CD14-positive monocyte (primary cell): ENCODE data around the genes LUC7L3 and WFIKKN2.

DNA sequence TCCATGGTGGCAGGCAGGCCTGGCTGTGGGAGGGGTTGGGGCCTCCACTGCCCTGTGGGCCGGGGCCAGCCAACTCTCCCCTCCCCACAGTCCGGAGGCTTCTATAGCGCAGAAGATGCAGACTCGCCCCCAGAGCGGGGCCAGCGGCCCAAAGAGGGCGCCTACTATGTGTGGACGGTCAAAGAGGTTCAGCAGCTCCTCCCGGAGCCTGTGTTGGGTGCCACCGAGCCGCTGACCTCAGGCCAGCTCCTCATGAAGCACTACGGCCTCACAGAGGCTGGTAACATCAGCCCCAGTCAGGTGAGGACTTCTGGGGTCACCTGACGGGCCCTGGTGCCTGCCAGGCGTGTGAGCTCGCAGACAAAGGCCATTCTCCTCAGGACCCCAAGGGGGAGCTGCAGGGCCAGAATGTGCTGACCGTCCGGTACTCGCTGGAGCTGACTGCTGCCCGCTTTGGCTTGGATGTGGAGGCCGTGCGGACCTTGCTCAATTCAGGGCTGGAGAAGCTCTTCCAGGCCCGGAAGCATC, 3.7 kb downstream of the SPATA20 start:
- CAGE, long polyA plus RNA: no peak

- CAGE, long polyA plus RNA: no peak
Observed at GRCh38 chr17:50565706-50566467, 5.4 kb downstream of the CACNA1G start.

DNA sequence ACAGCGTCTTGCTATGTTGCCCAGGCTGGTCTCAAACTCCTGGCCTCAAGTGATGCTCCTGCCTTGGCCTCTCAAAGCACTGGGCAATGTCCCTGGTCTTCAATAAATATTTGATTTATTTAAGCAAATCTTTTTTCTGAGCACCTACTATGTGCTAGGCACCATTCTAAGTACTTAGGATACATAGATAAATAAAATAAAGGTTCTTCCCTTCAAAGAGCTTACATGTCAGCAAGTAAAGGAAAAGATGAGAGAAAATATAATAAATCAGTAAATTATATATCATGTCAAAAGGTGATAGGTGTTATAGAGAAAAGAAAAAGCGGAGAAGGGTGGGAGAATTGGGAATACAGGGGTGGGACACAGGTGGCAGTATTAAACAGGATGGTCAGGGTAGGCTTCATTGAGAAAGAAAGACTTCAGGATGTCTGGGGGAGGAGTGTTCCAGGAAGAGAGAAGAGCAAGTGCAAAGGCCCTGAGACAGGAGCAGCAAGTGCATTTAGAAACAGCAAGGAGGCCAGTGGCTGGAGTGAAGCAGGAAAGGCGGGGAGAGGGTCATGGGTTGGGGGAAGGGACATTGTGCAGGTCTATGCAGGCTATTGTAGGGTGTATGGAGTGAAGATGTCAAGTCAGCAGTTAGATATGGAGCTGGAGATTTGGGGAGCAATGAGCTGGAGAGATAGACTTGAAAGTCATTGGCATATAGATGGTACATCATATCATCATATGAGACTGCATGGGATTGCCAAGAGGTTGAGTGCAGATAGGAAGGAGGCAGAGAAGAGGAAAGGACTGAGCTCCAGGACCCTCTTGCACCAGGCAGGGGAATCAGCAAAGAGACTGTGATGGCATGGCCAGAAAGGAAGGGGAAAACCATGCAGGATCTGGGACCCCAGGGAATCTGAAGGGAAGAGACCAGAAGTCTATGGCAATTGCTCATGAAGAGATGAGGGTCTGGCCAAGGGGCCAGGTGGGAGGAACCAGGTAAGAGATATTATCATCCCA, 11.4 kb downstream of the ABCC3 start:
- CAGE, long polyA plus RNA: no peak

- CAGE, long polyA plus RNA: no peak
Observed at GRCh38 chr17:50676333-50676838, 31.3 kb downstream of the ANKRD40 start.

GRCh38 chr17:50718905-50720288, at the start of gene LUC7L3:
Gene LUC7L3, plus strand, starts transcription at chr17:50719603.
- CAGE, long polyA plus RNA: start-site peak on the plus strand at chr17:50719596-50719647, 1,387 and 843 reads in 2 replicates; start-site peak on the plus strand at chr17:50719767-50719828, 80 and 55 reads in 2 replicates

DNA sequence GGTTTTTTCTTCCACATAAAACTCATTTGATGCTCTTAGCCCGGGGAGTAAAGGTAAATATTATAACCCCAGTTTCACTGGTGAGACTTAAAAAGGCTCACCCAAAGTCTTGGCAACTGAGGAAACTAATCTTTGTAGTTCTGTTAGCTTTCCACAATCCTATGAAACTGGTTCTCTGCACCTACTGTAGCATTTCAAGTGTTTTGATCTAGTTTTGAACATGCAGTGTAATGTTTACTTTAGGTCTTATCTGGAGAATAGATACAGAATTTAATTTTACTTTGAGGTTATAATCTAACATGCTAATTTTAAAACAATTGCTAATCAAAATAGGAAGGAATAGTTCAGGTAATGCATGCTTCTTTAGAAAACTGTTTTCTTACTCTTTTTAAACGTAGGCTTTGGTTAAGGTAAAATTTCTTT, 1.0 kb downstream of the LUC7L3 start:
- CAGE, long polyA plus RNA: no peak

- CAGE, long polyA plus RNA: no peak
Observed at GRCh38 chr17:50721034-50721552, 1.7 kb downstream of the LUC7L3 start.

GRCh38 chr17:50835443-50835967, at the start of gene WFIKKN2:
Gene WFIKKN2, plus strand, starts transcription at chr17:50835586.
- CAGE, long polyA plus RNA: no peak

DNA sequence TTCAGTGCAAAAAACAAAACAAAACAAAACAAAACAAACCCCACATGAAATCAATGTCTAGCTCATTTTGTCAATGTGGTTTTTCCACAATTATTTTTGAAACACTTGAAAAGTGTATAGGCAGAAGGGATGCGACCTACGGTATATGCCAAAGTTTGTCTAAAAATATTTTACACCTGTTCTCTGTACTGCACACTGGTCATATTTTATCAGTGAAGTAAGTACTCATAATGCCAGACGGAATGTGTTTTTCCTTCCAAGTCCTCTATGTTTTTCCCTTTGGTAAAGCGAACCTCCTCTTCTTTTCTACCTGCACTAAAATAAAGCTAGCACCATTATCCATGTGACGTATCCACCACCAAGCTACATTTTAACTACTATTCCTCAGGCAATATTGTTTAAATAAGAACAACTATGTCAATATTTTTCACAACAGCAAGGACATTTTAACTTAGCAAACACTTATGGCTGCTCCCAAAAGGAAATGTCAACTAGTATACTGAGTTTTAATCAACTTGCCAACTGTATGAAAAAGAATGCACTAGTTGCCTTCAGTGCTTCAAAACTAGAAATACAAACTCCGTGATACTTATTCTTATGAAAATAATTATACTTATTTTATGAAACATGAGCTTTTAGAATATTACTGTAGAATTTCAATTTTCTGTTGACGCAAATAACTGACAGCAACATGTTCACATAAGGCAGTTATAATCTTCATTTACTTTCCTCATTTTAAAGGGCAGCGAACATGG, 10.2 kb downstream of the TOB1 start:
- CAGE, long polyA plus RNA: no peak

DNA sequence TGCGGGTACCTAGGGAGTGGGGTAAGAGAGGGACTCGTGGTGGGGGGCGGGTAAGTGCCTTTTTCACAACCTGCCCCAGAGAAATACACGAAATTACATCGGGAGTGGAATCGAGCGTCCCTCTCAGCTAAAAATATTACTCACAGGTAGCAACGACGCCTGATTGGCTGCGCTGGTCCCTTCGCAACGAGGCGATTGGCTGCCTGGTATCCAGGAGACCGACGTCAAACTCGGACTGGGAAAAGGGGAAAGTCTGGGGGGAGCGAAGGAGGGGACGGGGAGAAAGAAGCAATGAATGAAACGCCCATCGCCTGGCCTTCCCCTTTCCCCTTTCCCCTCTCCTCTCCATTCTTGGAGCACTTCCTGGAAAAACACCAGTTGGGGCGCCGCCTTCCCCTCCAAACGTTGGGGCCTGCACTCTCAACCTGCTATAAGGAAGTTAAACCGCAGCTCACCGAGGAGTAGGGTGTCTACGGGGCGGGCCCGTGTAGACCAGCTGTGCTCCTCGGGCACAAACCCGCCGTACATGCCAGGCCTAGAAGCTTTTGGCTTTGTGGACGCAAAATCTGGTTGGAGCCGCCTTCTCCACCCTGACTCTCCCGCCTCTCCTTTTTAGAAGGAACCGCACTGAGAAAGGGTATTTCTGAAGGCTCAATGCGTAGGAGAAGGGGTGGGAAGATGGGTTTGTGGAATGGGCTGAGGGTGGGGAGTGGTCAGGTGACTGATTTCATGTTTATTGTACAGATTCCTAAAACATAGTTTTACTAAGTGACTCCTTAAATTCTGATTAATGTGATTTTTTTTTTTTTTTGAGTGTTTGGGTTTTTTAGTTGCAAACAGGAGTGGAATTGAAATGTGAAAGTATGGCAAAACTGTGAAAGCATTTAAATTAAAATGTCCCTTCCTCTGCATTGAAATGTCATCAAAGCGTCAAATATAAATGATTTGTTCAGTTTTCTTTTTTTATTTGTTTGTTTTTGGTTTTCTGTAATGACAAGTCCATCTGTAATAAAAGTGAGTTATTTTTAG, 1.5 kb upstream of the TOB1 start:
- CAGE, long polyA plus RNA: no peak

DNA sequence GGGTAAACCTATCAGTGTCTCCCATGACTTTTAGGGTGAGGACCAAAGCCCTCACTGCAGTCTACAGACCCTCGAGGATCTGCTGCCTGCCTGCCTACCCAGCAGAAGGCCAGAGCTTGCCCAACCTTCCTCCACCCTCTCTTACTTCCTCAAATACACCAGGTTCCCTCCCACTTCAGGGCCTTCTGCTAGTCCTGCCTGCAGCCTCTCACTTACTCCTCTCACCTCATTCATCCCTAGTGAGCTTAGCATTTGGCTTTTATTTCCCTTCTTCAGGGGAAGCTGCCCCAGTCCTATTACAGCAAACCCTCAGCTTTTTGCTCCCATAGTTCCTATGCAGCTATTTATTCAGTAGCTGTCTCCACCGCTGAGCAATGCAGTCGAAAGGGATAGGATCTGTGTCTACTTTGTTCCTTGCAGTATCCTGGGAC, 17.8 kb upstream of the TOB1 start:
- CAGE, long polyA plus RNA: no peak

- CAGE, long polyA plus RNA: no peak
Observed at GRCh38 chr17:50917154-50917869, 51.2 kb upstream of the TOB1 start.

GRCh38 chr17:50920647-50921564, 54.8 kb upstream of the TOB1 start:
- CAGE, long polyA plus RNA: no peak

DNA sequence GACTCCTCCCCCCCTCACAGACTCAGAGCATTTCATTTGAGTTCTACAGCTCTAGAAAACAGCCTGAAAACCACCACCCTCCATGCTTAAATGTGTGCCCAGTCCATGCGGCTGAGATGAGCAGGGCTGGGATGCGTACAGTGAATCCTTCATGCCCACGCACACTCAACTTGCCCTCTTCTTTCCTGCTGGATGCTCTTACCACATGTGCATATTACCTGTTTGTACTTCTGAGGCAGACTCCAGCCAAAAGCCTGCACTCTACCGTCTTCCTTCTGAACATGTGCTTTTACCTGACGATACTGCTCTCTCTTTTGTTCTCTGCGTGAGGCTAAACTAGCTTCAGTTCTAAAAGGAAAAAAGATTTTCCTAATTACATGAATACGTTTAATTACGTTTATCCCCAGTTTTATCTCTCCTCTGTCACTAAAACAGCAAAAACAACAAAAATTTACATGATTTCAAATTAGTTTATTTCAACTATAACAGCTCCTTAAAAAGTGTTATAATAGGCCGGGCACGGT, 124.3 kb downstream of the SPAG9 start:
- CAGE, long polyA plus RNA: no peak

GRCh38 chr17:51103010-51103612, 17.6 kb downstream of the SPAG9 start:
- CAGE, long polyA plus RNA: no peak

DNA sequence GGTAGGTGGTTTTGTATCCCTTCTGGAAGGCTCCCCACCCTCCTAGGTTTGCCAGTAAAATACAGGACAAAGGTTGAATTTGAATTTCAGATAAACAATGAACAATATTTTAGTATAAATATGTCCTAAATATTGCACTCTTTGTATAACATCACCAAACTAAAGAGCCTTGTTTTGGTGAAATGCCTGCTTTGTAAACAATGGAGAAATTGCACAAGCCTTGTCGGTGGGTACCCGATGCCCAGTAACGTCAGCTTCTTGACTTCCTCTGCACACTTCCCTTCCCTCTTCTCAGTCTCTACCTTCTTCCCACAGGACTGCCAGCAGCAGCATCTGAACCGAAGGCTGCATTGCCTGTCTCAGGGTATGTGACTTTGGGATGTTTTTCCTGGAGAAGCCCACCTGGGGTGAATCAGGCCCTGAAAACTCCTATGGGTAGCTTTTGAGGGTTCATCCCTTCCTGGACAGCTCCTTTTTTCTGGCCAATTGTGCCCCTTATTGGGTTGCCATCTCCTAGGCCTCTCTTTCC, 113.9 kb downstream of the UTP18 start:
- CAGE, long polyA plus RNA: no peak

GRCh38 chr17:54899501-54900240, 981 bp upstream of the TOM1L1 start:
- CAGE, long polyA plus RNA: no peak

DNA sequence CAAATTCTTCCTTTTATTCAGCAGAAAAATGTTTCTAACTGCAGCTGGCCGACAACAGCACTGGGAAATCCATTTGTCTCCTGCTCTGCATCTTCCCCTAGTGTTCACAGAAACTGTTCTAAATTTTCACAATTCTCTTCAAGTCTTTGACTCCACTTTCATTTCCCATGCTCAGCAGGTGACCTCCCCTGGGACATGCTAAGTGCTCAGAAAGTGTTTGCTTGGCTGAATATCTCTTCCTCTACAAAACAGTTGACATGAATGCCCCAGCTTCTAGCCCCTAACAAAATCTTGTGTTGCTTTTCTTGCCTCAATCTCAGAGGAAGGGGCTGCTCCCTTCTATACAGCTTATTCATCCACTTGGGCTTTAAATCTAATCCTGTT, 15.7 kb upstream of the MMD start:
- CAGE, long polyA plus RNA: no peak

DNA sequence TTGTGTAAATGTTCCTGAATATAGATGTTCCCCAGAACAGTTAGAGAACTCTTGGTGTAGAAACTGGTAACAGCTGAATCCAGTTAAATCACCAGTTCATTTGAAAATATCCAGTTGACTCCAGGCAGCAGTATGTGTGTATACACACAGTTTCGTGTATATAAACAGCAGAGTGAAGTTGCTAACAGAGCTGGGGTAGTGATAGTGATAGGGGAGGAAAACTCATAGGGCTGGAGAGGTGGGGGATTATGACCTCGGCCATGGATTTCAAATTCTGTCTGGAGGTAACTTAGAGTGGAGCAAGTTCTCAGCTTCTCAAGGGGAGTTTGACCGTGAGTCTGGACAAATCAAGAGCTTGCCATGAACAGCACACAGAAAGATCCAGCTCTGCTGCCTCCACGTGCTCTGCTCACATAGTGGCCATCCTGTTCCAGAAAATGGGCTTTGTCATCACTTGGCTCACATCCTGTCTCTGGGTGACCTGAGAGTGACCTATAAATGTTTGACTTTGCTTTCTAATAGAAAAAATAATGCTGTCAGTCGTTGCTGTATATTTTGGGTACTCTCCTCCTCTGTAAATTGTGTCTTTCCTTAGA, 30.7 kb upstream of the MMD start:
- CAGE, long polyA plus RNA: no peak

GRCh38 chr17:55577625-55578182, 145.0 kb downstream of the TMEM100 start:
- CAGE, long polyA plus RNA: no peak